ENCODE measurements around a stretch of chr5.

DNA sequence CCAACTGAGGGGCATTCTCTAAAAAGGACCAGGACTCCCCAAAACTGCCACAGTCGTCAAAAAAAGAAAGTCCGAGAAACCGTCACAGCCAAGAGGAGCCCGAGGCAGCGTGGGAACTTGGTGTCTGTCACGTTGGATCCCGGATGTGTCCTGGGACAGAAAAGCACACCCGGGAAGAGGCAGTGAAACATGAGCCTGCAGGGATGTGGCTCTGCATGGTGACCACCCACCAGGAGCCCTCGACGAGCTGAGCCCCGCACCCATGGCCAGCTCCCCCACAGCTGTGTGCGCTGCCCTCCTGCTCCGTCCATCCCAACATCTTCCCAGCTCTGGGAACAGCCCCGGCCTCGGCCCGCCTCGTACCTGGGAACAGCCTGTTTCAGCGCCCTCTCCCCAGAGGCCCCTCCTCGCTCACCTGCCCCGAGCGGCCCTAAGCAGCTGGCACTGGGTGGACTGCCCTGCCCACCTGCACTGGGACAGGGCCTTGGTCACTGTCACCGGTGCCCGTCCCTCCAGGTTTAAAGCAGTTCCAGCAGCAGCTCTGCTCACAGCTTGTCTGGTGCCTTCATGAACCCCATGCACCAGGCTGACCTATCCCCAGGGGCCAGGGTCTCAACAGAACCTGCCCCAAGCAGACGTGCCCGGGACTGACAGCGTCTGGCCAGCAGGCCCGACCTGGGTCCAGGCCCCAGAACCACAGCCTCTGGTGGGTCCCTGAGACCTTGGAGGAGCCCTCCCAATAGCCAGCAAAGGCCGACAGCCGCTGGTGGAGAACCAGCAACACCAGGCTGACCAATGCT is 10.9 kb downstream of the SLC12A7 start:
- PRO-cap = no peak

GRCh38 chr5:1110532-1110692 is 1.5 kb downstream of the SLC12A7 start:
- PRO-cap = no peak

DNA sequence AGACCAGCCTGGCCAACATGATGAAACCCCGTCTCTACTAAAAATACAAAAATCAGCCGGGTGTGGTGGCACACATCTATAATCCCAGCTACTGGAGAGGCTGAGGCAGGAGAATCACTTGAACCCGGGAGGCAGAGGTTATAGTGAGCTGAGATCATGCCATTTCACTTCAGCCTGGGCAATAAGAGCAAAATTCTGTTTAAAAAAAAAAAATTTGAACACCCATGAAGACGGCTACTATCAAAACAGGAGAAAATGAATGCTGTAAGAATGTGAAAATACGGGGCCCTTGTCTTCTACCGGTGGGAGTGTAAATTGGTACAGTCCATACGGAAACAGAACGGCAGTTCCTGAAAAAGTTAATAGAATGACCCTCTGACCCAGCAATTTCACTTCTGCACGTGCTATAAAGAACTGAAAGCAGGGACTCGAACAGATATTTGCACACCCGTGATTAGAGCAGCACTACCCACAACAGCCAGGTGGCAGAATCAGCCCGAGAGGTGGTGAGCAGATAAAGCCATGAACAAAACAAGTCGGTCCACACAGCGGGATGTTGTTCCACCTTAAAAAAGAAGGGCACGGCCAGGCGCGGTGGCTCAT is 22.5 kb upstream of the SLC12A7 start:
- PRO-cap = no peak

GRCh38 chr5:1224952-1225368 is 221 bp upstream of the SLC6A18 start:
- PRO-cap = no peak

DNA sequence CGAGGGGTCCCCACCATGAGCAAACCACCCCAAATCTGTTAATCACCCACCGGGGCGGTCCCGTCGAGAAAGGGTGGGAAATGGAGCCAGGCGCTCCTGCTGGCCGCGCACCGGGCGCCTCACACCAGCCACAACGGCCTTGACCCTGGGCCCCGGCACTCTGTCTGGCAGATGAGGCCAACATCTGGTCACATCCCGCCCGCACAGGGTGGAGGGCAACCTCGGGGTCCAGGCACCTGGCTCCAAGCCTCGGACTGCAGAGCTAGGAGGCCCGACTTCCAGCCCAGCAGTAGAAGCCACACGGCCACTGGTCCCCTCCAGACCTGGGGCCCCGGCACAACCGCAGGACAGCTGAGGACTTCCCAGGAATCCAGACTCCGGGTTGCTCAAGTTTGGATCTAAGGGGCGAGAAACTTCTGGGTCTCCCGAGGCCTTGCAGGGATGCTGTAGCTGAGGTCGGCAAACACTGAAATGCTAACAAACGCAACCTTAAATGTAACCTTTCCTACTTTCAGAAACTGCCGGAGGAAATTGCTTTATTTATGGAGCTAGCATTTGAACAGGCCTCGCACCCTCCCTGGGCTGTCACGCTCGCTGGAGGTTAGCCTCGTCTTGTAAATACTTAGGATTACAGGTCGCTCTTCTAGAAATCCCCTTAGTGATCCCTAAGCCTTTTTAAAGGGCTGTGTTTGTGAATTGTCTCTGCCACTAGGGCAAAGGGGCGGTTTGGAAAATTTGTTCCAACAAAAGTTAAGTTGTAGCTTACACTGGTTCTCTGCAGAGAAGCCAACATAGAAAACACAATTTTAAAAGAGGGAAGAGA is 1.1 kb upstream of the TERT start:
- PRO-cap = no peak

- PRO-cap = no peak
Observed at GRCh38 chr5:1315375-1316417, 20.8 kb upstream of the TERT start.

- PRO-cap = no peak
Observed at GRCh38 chr5:1343278-1343987, 1.5 kb downstream of the CLPTM1L start.

GRCh38 chr5:1349682-1350521 is 5.0 kb upstream of the CLPTM1L start:
- PRO-cap = no peak

- PRO-cap = no peak
Observed at GRCh38 chr5:1470432-1471722, 25.6 kb upstream of the SLC6A3 start.

- PRO-cap = no peak
Observed at GRCh38 chr5:1594121-1595089, 70.6 kb upstream of the LPCAT1 start.

DNA sequence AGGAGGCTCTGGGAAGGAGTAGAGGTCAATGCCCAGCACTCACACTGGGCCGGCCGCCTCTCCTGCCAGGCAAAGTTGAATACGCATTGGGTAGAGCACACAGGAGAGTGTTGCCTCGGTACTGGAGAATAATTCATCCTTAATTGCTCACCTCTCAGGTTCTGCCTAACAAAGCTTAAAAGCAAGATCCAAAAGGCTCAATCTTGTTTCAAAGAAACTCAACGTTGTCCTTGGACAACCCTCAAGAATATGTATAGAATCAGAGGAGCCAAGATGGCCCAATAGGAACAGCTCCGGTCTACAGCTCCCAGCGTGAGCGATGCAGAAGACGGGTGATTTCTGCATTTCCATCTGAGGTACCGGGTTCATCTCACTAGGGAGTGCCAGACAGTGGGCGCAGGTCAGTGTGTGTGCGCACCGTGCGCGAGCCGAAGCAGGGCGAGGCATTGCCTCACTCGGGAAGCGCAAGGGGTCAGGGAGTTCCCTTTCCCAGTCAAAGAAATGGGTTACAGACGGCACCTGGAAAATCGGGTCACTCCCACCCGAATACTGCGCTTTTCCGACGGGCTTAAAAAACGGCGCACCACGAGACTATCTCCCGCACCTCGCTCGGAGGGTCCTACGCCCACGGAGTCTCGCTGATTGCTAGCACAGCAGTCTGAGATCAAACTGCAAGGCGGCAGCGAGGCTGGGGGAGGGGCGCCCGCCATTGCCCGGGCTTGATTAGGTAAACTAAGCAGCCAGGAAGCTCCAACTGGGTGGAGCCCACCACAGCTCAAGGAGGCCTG is 89.9 kb downstream of the MRPL36 start:
- PRO-cap = no peak

GRCh38 chr5:1800127-1800313 is 383 bp upstream of the MRPL36 start:
- PRO-cap = no peak

DNA sequence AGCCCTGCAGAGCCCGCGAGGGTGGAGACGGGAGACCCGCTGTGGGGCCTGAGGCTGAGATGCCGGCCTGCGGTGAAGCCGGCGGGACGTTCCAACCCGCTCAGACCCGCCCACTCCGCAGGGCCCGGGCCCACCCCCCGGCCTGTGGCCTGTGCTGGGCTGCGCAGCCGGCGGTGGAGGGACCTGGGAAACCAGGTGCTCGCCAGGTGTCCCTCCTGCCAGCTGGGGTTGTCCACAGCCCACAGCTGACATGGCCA is 48.9 kb upstream of the IRX4 start:
- PRO-cap = no peak

GRCh38 chr5:2111532-2111991 is 228.8 kb upstream of the IRX4 start:
- PRO-cap = no peak

DNA sequence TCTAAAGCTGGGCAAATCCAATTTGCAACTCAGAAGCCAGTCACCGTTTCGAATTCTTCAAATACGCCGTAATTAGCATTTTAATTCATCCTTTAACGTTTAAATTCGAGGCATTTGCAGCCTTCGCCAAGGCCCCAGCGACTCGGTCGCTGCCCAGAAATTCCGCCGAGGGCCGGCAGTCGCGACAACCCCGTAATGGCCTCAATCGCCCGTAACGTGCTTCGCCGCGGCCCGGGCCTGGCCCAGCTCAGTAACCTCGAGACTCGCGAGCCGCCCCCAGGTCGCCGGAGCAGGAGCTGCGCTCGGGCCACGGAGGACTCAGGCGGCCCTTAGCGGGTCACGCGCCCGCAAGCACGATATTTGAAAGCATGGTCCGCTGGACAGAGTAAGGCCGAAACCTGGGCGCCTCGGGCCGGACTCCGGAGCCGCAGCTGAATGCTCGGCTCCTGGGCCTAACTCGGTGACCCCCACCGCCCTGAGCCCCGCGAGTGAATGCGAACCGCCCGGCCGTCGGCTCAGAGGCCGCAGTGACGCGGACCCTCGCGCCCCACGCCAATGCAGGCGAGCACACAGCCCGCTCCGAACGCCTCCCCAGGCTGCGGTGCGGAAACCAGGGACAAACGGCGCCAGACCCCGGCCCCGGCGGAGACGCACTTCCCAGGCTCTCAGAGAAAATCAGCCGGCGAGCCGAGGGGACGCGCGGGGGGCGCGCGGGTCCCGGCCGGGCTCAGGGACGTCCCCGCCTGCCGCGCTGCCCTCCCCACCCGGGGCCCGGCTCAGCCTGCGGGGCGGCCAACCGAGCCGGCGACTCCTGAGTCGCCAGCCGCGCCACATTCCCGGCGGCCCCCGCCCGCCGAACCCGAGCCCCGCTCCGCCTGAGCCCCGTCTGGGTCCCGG is 998 bp downstream of the IRX2 start:
- PRO-cap = no peak

- PRO-cap = no peak
Observed at GRCh38 chr5:3311467-3311826, 284.2 kb upstream of the IRX1 start.

- PRO-cap = no peak
Observed at GRCh38 chr5:3591153-3591595, 4.5 kb upstream of the IRX1 start.

GRCh38 chr5:5421579-5421887 is 944 bp upstream of the ICE1 start:
- PRO-cap = no peak

- PRO-cap = no peak
Observed at GRCh38 chr5:5421888-5422512, 477 bp upstream of the ICE1 start.

GRCh38 chr5:5463071-5463686 is 40.7 kb downstream of the ICE1 start:
- PRO-cap = no peak

All from neutrophil (primary cell).